HT-29 (cell line): ENCODE measurements around the genes KLC4, CUL9 and POLH.

DNA sequence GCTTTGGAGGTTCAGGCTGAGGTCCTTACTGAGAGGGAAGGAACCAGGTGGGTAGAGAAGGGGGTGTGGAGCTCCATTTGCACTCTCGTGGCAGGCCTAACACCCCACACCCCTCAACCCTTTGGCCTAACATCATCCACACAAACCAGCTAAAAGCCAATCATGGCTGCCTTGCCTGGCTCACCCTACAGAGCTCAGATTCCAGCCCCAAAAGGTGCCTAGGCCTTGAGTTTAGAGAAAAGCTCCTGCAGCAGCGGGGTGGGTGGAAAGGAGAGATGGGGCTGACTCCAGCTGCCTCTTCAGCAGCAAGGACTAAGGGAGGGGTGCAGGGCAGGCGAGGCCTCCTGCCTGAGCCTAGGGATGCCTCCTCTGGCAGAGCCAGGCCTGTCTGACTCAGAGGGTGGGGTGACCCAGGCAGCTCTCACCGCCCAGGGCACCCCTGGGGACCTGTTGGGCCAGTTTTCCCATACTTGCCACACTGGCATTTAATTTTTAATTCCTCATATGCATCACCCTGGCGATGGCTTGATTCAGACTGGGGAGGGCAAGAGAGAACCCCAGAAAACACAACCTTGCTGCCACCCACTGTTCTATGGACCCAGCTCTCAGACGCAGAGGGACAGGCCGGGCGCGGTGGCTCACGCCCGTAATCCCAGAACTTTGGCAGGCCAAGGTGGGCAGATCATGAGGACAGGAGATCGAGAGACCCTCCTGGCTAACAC, 19.8 kb downstream of the C6orf132 start:
- RAMPAGE, long total RNA: no peak

GRCh38 chr6:42316475-42317268, 99.0 kb upstream of the MRPS10 start:
- RAMPAGE, long total RNA: no peak

DNA sequence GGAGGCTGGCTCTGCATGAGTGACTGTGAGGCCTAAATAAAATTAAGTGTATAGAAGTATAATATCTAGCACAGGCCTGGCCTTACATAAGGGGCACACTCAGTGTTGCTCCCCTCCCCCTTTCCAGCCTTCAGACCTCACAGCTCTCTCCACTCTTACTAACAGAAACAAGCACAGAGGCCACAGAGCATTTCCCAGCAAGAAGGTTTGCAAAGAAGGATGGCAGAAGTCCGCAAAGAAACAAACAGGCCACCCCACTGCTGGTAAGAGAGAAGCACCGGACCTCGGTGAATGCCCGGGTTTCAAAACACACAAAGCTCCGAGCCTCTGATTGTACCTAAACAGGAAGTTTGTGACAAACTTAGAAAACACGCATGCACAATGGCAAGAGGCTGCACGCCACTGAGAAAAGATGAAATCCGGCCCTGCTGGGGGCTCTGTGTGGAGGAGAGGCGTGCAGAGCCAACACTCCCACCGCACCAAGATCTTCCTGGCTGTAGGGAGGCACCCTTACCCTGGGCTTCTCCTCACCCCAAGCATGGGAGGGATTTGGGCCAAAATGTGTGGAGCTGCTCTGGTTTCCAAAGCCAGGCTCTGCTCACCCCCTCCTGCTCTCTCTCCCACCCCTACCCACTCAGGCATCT, 84.5 kb downstream of the TRERF1 start:
- RAMPAGE, long total RNA: no peak

DNA sequence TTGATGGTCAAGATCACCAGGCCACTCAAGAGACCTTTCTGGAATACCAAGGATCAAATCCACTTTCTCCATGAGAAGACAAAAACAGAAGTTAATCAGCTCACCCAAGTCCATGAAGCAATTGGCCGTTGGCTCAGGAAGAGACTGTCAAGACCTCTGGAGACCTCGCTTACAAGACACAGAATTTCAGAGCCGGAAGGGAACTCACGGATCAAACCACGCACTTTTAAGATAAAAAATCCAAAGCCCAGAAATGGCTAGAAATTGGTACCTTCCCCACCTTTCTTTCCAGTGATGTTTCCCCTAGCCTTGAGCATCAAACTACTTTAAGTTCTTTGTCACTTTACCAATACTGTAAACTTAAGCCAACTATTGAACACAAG, 3.3 kb downstream of the TRERF1 start:
- RAMPAGE, long total RNA: no peak

- RAMPAGE, long total RNA: no peak
Observed at GRCh38 chr6:42452242-42452664, 527 bp upstream of the TRERF1 start.

- RAMPAGE, long total RNA: no peak
Observed at GRCh38 chr6:42727696-42728137, 5.3 kb upstream of the PRPH2 start.

DNA sequence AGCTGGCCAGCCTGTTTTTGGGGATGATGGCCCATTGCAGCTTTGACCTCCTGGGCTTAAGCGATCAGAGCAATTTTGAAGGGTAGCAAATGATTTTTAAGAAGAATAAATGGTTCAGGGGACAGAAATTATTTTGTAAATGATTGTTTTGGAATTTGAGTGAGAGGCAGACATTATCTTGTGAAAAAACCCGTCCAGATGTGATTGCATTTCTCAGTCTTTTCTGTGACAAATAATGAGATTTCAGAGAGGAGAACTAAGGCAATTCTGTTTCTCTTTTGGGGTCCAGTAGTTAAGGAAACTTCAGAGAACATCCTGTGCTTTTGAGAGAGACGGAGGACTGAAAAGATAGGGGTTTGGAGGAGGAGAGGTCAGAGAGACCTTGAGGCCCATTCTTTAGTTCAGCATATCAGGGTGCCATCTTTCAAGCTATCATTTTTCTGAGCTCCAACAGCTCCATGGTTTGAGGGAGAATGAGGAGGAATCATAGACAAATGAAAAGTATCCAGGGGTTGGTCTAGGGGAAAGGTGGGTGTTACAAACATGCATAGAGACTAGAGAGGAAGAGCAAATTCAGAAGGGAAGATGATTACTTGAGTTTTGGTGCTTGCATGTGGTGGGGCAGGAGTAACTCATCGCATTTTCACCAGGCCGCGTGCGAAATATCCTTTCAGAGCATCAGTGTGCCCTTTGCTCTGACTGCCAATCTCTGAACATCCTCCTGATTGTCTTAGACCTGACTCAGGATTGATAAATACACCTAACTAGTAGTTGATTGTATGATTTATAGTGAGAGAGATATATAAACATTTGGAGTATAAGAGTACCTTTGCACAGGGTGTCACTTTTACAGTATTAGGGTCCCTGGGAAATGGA, 7.8 kb upstream of the BICRAL start:
- RAMPAGE, long total RNA: no peak

- RAMPAGE, long total RNA: no peak
Observed at GRCh38 chr6:42789434-42790354, 7.8 kb downstream of the BICRAL start.

- RAMPAGE, long total RNA: no peak
Observed at GRCh38 chr6:42963878-42964480, 3.4 kb downstream of the GNMT start.

DNA sequence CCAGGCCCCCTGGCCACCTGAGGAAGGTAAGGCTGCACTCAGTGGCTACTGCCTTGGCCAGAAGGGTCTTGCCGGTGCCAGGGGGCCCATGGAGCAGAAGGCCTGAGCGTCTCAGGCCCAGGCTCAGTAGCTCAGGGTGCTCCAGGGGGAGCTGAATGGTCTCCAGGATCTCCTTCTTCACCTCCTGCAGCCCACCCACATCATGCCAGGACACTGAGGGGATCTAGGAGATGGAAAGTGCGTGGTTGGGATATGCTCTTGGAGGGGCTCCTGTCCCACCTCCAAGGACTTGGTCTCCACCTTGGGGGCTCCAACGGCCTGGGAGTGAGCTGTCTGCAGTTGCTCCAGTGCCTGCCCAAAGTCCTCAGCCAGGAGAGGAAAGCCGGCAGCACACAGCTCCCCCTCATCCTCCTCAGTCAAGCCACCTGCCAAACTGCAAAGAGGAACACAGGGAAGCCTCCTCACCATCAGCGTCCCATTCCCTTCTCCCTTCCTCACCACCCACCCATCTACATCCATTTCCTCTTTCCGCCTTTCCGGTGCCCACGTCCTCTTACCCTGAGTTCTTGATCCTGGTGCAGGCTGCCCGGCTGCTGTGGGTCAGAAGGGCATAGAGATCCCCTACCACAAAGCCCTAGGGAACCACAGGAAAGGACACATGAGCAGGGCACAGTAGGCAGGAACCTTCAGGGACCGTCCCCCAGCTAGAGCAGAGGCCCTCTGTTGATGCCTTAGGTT, 5.8 kb downstream of the GNMT start:
- RAMPAGE, long total RNA: no peak

GRCh38 chr6:43059487-43060087, at the start of gene KLC4:
Gene KLC4 (plus strand): TSS chr6:43059631.
- RAMPAGE, long total RNA: no peak

GRCh38 chr6:43078046-43078734, 2.1 kb downstream of the PTK7 start:
- RAMPAGE, long total RNA: no peak

DNA sequence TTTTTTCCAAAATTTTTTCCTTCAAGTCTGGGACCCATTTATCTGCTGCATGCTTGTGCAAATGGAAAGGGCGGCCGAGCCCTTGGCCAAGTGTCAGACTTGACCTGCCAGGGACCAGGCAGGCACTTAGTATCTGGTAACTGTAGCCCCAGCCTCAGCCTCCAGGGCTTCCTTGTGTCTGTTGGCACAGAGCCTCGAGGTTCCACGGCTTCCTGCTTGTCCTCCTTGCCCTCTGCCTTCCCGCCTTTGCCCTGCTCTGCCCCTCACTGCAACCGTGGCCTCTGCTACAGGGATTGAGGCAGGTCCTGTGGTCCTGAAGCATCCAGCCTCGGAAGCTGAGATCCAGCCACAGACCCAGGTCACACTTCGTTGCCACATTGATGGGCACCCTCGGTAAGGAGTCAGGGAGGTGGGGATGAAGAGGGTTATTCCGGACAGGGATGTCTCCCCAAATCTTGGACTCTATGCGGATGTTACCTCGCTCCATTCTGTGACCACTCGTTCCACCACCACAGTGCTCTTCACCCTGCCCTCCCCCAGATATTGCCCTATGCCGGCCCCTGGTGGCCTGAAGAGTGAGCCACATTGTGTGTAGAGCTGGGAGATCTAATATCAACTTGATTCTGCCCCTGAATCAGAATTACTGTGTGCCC, 41.5 kb upstream of the SRF start:
- RAMPAGE, long total RNA: no peak

- RAMPAGE, long total RNA: no peak
Observed at GRCh38 chr6:43141931-43142491, 29.1 kb upstream of the SRF start.

GRCh38 chr6:43181013-43181748, 815 bp upstream of the CUL9 start:
- RAMPAGE, long total RNA: no peak

DNA sequence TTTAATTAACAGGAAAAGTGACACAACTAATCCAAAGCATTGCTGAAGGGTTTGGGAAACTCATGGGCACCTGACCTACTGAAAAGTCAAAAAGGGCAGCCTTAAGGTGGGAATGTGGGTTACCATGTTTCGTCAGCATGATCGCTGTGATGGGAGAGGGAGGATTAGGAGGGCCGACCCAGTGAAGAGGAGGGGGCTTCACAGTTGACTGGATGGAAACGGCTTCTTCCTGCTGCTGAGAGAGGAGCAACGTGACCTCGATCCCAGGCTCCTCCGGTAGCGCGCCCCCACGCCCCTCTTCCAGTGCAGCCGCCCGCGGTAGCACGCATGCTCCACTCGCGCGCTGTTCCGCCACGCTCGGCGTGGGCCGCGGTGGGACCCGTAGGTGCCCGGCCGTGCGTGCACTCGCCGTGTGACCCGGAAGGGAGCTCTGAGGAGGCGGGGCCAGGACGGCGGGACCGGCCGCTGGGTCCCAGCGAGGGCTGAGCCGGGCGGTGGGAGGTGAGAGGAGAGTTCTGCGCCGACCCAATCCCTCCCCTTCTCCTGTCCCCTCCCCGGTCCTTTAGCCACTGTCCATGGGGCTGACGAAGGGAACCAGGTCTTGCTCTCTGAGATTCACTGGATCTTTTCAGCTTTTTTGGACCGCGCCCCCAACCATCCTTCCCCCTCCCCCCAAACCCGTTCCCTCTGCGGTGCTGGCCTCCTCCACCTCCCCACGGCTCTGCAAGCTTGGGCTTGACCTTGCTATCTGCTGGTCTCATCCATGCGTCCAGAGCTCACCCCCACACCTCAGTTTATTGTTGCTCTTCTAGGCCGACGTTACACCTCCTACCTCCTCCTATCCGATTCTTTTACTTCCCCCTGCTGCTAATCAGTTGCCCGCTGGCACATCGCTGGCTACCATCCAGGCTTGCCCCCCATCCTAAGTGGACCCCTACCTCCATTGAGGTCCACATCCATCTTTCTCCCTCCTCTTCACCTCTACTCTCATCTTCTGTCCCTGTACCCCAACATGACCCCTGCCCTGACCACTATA, at the start of gene CUL9:
CUL9 (plus strand) TSS at position 448 of the 1,036 bp plus-strand sequence.
- RAMPAGE, long total RNA: no peak

DNA sequence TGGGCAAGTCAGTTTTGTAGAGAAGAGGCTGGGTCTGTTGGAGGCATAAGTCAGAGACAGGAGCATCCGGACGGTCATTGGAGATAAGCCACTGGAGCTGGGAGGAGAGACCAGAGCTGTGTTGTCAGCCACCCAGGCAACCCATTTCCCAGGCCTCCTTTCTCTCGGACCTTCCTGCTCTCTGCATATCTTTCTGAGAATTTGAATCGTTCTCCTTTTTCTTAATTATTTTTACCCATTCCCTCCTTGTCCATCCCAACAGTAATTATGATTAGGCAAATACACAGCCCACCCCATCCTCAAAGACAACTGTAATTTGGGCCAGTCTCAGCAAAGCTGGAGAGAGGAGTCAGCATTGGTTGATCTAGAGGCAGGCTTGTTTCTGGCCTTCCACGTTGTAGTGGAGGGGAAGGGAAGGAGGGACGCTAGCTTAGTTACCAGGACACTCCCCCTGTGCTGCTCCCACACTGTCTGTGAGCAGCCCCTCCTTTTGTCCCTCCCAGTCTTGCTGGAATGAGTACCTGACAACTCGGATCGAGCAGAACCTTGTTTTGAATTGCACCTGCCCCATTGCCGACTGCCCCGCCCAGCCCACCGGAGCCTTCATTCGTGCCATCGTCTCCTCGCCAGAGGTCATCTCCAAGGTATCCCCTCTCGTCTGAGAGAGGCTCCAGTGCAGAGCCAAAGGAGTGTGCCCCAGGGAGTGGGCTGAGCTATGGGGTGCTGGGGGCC, 9.2 kb downstream of the DNPH1 start:
- RAMPAGE, long total RNA: no peak

DNA sequence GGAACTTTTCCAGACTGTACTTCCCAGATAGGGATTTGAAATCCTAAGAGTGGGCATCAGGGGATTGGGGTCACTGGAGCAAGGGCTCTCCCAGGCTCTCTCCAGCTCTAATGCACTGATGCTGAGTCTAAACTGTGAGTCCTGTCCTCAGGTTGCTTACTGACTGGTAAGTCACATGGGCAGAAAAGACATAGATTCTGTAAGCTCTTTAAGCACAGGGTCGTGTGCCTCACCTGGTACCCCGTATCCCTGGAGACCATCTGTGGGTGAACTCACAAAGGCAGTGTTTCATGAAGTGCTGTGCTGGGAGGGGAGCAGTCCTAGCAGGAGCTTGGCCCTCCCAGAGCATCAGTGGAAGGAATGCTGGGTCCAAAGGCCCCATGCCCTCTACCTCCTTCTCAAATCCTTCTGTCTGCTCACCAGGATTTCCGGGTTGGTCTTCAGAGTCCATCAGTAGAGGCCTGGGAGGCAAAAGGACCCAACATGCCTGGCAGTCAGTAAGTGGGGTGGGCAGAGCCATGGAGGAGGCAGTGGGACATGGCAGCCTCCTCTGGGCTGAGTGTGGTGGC, 5.5 kb downstream of the DNPH1 start:
- RAMPAGE, long total RNA: no peak

DNA sequence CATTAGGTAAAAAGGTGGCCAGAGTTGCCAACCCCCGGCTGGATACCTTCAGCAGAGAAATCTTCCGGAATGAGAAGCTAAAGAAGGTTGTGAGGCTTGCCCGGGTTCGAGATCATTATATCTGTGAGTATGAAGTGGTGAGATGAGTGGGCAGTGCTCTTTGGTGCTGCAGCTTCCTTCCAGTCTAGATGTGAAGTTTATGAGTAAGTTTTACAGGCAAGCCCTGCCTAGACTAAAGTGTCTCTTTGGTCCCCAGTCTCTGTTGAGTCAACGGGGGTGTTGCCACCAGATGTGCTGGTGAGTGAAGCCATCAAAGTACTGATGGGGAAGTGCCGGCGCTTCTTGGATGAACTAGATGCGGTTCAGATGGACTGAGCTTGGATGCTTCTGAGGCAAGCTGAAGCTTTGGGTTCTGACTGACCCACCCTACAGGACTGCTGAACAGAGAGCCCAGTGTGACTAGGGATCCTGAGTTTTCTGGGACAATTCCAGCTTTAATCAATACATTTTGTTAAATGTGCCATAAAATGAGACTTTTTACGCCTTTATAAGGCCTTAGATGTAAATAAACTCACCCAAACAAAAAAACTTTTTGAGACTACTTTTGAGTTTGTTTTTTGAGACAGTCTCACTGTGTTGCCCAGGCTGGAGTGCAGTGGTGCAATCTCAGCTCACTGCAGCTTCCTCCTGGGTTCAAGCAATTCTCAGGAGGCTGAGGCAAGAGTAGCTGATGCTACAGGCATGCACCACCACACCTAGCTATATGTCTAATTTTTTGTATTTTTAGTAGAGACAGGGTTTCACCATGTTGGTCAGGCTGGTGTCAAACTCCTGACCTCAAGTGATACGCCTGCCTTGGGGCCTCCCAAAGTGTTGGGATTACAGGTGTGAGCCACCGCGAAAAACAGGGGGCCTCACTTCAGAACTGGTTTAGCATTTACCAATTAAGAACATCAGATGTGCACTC, 4.3 kb downstream of the POLR1C start:
- RAMPAGE, long total RNA: no peak

GRCh38 chr6:43575818-43576607, at the start of gene POLH:
Gene POLH (plus strand): TSS chr6:43576185.
- RAMPAGE, long total RNA: no peak